Skeletal muscle tissue (tissue), 7 donors: ENCODE measurements around a stretch of chr6.

DNA sequence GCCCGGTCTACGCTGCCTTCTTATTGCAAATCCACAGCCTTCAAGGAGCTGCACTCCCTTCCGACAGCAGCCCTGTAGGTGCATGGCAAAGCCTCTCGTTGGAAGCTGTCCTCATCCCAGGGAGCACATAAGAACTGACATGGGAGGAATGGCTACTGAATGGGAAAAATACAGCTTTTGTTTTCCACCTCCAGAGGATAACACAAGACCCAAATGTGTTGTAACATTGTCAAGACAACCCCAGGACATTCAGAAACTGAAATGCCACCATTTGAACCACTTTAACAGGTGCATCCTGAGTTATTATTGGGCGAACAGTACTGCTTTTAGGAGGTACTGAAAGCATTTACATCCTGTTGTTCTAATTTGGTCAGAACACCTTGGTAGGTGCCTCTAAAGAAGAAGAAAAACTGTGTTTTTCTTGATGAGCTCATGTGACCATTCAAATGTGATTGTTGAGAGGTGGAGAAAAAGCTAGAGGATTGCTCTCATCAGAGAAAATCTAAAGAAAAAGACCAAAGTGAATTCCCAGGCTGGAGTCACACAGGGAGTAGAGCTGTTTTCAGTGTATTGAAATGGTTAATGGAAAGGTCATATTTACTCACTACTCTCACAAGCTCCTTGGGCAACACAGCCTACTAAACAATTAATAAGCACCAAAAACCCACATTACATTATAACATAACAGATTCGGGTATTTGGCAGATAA, 6.4 kb upstream of the TXNDC5 start:
- PRO-cap, 3 experiments = no peak in any of the 3 experiments
- RAMPAGE, long total RNA = no peak
- RRBS, 2 experiments = no CpG with 5 or more reads among the region's 6 CpGs

GRCh38 chr6:7975622-7976208, 65.1 kb upstream of the TXNDC5 start:
- PRO-cap, 3 experiments = no peak in any of the 3 experiments
- RAMPAGE, long total RNA = no peak
- RRBS, 2 experiments = no CpG with 5 or more reads among the region's 8 CpGs

- PRO-cap, 3 experiments = no peak in any of the 3 experiments
- RAMPAGE, long total RNA = no peak
- RRBS, 2 experiments = no CpG with 5 or more reads among the region's 2 CpGs
Observed at GRCh38 chr6:8080318-8080852, 16.2 kb upstream of the BLOC1S5 start.

DNA sequence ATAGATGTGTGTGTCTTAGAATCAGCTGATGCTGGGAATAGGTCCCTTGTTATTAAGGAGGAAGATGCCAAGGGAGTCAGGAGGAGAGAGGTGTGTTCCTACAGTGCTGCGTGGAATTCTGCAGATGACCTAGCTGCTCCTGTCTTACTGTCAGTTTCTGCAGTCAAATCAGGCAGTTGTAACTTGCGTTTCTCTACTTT, 10.2 kb upstream of the EEF1E1 start:
- PRO-cap, 3 experiments = peak in 1 of 3 experiments; most common minus-strand start position 120 of the sequence (in 1)
- RAMPAGE, long total RNA = no peak
- RRBS, 2 experiments = no CpG with 5 or more reads among the region's 2 CpGs

DNA sequence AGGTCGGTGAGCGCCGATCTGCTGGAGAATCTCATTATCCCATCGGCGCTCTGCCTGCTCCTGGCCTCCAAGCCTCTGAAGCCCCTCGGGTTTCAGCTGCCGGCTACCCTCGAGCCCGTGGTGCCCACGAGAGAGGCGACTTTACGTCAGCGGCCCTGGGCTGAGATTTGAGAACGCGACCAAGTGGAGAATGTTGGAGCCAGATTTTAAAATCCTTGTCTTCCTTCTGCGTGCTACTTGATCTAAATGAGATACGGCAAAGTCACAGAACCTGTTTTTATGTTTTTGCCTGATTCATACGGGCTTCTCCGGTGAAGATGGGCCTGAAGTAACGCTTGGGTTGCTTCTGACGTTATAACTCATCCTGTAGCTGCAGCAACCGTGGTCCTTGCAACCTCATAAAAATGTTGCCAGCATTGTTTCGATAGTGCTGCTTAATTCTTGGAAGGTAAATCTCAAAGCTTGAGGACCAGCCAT, 424 bp upstream of the SLC35B3 start:
- PRO-cap, 3 experiments = no peak in any of the 3 experiments
- RAMPAGE, long total RNA = no peak
- RRBS, 2 experiments = no CpG with 5 or more reads among the region's 23 CpGs

DNA sequence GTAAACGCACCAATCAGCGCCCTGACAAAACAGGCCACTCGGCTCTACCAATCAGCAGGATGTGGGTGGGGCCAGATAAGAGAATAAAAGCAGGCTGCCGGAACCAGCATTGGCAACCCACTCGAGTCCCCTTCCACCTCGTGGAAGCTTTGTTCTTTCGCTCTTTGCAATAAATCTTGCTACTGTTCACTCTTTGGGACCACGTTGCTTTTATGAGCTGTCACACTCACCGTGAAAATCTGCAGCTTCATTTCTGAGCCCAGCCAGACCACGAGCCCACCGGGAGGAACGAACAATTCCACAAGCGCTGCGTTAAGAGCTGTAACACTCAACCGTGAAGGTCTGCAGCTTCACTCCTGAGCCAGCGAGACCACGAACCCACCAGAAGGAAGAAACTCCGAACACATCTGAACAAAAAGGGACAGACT, 231.8 kb upstream of the SLC35B3 start:
- PRO-cap, 3 experiments = no peak in any of the 3 experiments
- RAMPAGE, long total RNA = no peak
- RRBS, 2 experiments = no CpG with 5 or more reads among the region's 18 CpGs

DNA sequence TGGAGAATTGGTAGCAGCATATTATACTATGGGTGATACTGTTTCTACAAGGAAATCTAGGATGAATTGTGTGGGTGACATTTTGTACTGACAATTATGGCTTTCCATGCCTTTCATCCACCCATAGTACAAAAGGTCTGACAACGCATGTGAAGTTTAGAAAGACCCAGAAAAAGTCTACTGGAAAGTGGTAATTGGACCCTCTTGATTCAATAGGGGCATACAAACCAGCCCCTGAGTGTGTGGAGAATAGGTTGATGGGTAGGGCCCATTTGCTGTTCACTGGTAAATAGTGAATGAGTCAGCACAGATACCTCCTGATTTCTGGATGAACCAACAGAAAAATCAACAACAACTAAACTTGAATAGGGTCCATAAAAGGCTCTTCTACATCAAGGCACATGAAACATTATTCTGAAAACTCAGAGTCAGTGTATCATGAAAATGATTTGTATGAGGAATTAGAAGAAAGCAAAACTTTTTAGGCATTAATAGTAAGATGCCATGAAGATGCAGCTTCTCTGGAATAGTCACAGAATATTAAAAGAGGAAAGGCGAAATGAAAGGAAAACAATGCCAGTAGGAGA, 235.5 kb upstream of the SLC35B3 start:
- PRO-cap, 3 experiments = no peak in any of the 3 experiments
- RAMPAGE, long total RNA = no peak
- RRBS, 2 experiments = no CpG with 5 or more reads among the region's 2 CpGs

DNA sequence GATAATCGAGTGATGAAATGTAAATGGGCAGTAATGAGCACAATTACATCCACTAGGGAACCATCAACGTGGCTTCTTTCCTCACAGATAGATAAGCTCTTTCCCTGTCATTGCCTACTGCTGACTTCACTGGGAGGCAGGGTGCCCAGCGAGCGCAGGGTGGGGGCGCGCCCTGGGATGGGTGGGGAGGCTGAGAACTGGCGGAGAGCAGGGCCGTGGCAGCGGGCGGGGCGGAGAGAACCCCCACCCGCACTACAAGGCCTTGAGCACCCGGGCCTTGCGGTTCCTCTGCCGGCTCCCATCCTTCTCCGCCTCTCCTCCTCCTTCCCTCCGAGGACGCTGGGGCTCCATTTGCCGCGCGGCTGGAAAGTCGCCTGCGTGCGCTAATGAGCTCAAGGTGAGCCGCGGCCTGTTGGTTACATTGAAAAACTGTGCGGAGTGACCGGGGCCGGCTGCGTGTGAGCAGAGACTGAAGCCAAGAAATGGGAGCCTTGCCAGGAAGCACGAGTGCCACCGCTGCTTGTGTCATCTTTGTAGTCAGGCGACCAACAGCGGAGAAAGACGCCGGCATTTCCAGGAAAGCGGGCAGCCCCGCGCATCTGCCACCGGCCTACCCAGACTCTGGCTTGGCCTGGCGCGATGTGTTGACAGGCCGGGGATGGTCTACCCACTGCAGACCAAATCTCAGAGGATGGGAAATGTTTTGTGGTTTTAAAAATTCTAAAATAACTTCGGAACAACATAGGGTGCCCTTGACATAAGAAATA, 963.5 kb upstream of the SLC35B3 start:
- PRO-cap, 3 experiments = no peak in any of the 3 experiments
- RAMPAGE, long total RNA = no peak
- RRBS, 2 experiments = 23 to 29% methylated on average over 11 to 13 of the region's 44 CpGs

DNA sequence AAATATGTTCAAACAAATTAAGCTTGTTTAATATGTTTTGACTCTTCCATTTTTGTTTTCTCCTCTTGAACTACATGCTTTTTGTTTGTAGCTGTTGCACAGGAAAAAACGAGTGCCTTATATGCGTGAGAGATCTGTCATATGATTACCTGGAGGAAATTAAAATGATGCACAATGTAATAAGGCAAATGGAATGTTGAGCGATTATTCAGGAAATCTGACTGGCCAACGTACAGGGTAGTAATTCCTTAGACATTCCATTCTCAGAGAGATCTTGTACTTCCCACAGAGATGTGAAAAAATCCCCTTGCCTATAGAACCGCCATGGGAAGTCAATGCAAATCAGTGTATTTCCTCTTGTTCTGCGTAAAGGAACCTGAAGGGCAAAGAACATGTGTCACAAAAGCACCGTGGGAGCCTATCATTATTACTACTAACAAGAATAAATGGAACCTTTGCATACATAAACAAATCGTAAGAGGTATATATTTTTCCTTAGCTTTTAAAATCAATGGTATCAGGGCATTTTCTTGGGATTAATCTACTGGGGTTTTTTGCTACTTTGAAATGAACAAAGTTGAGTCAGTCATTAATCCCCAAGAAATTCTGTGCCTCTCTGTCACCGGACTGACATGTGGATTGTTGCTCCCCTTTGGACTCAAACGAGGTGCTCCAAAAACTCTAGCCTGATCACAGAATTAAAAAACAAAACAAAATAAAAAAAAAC, 911.4 kb downstream of the TFAP2A start:
- PRO-cap, 3 experiments = no peak in any of the 3 experiments
- RAMPAGE, long total RNA = no peak
- RRBS, 2 experiments = no CpG with 5 or more reads among the region's 10 CpGs

DNA sequence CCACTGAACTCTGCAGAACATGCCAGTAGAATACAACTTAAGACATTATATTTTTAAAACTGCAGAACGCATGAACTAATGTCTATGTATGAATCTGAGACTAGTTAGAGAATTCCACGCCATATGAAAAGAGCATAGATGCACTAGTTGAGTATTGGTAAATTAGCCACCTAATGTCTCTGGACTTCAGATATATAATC, 654.4 kb downstream of the TFAP2A start:
- PRO-cap, 3 experiments = no peak in any of the 3 experiments
- RAMPAGE, long total RNA = no peak
- RRBS, 2 experiments = no CpG with 5 or more reads among the region's 2 CpGs

GRCh38 chr6:9971632-9971917, 443.3 kb downstream of the TFAP2A start:
- PRO-cap, 3 experiments = no peak in any of the 3 experiments
- RAMPAGE, long total RNA = no peak
- RRBS, 2 experiments = no CpG with 5 or more reads among the region's 20 CpGs

GRCh38 chr6:10098828-10099837, 315.7 kb downstream of the TFAP2A start:
- PRO-cap, 3 experiments = no peak in any of the 3 experiments
- RAMPAGE, long total RNA = no peak
- RRBS, 2 experiments = no CpG with 5 or more reads among the region's 30 CpGs

- PRO-cap, 3 experiments = no peak in any of the 3 experiments
- RAMPAGE, long total RNA = no peak
- RRBS, 2 experiments = no CpG with 5 or more reads among the region's 2 CpGs
Observed at GRCh38 chr6:10141199-10141466, 273.7 kb downstream of the TFAP2A start.

DNA sequence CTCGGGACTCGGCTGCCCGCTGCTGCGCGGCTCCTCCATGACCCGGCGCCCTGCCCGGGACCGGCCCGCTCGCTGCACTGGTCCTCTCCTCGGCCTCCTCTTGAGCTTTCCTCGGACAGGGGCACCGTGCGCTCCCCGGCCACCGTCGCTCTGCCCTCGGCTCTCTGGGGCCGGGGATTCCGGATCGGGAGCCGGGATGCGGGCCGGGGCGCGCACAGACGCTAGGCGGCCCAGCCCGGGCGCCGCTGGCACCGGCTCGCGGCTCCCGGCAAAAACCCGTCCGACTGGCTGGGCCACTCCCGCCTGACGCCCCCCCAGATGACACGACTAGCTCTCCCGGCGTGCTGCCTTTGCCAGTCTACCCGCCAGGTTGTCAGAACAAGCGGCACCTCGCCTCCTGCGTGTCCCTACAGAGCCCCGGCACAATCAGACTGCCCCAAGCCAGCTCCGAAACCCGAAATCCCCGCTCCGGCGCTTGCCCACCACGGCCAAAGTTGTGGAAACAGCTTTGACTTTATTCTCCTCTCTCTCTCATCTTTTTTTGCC, 2.1 kb downstream of the TFAP2A start:
- PRO-cap, 3 experiments = peak in 1 of 3 experiments; most common plus-strand start position 356 of the sequence (in 1); most common minus-strand start position 152 of the sequence (in 1)
- RAMPAGE, long total RNA = no peak
- RRBS, 2 experiments = 2 to 3% methylated on average over 29 of the region's 54 CpGs

DNA sequence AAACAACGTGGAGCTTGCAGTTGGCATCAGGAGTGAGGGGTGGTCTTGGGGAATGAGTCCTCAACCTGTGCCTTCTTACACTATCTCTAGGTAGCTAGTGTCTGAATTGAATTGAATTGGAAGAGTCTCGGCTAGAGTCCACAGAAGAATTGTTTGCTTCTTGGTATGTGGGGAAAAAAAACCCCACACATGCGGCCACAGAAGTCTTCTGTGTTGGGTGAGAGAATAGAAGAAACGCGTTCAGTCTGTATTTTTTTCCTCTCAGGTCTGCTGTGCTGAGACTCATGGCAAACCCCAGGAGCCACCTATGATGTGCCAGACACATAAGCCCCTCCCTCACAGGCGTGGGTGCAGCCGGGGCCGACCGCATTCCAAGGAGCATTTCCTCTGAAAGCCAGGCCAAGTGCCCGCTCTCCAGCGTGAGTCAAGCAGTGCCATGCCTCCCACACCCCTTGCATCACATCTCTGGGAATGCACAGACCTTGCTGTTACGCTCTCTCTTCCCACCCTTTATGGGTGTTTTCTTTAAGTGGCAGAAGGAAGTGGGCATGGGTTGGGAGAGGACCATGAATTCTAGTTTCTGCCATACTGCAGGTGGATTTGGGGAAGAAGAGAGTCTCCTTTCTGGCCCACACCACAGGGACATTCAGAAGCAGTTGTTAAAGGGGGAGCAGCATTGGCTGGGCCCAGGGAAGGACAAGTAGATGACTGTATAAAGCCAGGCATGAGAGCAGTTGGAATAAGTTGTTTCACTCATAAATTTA, 36.9 kb upstream of the TFAP2A start:
- PRO-cap, 3 experiments = no peak in any of the 3 experiments
- RAMPAGE, long total RNA = no peak
- RRBS, 2 experiments = no CpG with 5 or more reads among the region's 12 CpGs

DNA sequence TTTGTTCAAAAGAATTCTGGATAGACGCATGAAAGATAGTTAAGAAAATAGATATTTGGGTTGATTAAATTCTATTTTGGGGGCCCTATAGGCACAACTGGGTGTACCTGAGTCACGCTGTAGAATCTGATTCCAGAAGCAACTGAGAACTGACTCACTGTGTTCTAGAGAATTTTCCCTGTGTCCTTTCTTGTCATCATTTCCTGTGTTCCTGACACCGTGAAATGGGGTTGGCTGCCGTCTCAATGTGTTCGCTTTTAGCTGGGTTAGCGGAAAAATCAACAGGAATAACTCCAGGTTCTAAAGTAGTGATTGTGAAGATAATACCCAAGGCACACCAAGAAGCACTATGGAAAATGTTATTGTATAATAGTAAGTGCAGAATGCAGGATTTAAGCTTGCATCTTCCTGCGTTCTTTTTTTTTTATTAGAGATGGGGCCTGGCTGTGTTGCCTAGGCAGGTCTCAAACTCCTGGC, 5.0 kb downstream of the GCNT2 start:
- PRO-cap, 3 experiments = peak in 1 of 3 experiments; most common plus-strand start position 215 of the sequence (in 1); most common minus-strand start position 128 of the sequence (in 1)
- RAMPAGE, long total RNA = no peak
- RRBS, 2 experiments = no CpG with 5 or more reads among the region's 7 CpGs

GRCh38 chr6:10542090-10542461, 20.9 kb downstream of the GCNT2 start:
- PRO-cap, 3 experiments = no peak in any of the 3 experiments
- RAMPAGE, long total RNA = no peak
- RRBS, 2 experiments = no CpG with 5 or more reads among the region's 3 CpGs

- PRO-cap, 3 experiments = no peak in any of the 3 experiments
- RAMPAGE, long total RNA = no peak
- RRBS, 2 experiments = no CpG with 5 or more reads among the region's 8 CpGs
Observed at GRCh38 chr6:10559166-10560064, 38.3 kb downstream of the GCNT2 start.

DNA sequence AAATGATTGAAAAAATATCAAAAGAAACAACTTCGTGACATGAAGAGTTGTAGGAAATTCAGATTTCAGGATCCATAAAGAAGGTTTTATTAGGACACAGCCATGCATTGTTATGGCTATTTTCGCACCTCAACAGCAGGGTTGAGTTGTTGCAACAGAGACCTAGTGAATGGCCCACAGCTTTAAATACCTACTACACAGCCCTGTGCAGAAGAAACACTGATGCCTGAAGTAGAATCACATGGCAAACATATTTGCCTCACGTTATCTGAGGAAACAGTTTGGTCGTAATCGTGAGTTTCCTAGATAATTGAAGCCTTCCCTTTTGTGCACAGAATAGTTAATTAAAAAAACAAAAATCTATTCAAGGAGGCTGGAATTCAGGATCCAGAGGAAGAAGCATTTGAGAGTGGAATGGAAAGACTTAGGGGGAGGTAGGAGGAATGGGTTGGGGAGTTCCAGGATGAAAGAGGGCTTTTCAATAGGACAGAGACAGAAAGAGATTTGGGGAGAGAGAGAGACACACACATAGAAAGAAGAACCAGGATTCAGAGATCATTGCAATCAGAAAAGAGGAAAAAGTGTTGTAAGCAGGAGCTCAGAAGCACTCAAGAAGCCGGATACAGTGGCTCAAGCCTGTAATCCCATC, 55.2 kb downstream of the GCNT2 start:
- PRO-cap, 3 experiments = no peak in any of the 3 experiments
- RAMPAGE, long total RNA = no peak
- RRBS, 2 experiments = no CpG with 5 or more reads among the region's 6 CpGs

- PRO-cap, 3 experiments = no peak in any of the 3 experiments
- RAMPAGE, long total RNA = no peak
- RRBS, 2 experiments = no CpG with 5 or more reads among the region's 3 CpGs
Observed at GRCh38 chr6:10591619-10592014, 70.5 kb downstream of the GCNT2 start.